ENCODE results near the genes IFNL1, EID2, ZNF546 and ZNF780B.

DNA sequence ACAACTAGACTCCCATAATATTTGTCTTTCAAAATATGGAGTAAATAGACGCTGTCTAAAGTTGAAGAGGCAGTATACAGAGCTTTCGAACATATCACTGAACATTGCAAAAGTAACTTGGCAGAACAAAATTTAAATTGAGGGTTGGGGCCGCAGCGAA lies 720 bp downstream of the FBXO17 start:
- RRBS, 2 experiments, result no CpG with 5 or more reads among the region's 4 CpGs

DNA sequence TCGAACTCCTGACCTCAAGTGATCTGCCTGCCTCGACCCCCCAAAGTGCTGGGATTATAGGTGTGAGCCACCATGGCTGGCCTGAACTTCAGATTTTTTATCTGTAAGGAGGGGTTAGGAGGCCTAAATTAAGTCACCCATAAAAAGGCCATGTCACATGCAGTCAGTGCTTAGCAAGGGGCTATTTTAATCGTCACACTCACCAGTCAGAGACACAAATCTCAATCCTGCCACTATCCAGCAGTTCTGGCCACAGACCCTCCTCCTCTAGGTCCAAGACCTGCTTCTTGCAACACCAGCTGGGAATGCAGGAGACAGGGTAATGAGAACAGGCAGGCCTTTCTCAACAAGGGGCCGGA lies 1.5 kb downstream of the FBXO27 start:
- RRBS, 2 experiments, result no CpG with 5 or more reads among the region's 4 CpGs

GRCh38 chr19:39132085-39132734 lies 6.6 kb downstream of the PAK4 start:
- RRBS, 2 experiments, result 94 to 99% methylated on average over 1 of the region's 26 CpGs

GRCh38 chr19:39169476-39169926 lies 27.3 kb upstream of the NCCRP1 start:
- RRBS, 2 experiments, result 99 to 100% methylated on average over 8 of the region's 28 CpGs

DNA sequence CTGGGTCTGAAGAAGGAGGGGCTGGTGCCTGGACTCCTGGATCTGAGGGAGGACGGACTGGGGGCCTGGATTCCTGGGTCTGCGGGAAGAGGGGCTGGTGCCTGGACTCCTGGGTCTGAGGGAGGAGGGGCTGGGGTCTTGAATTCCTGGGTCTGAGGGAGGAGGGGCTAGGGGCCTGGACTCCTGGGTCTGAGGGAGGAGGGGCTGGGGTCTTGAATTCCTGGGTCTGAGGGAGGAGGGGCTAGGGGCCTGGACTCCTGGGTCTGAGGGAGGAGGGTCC lies 242 bp upstream of the NCCRP1 start:
- RRBS, 2 experiments, result no CpG with 5 or more reads among the region's 2 CpGs

- RRBS, 2 experiments, result no CpG with 5 or more reads among the region's 8 CpGs
Measured at GRCh38 chr19:39296333-39296628, at the start of gene IFNL1. IFNL1 (plus strand) TSS chr19:39296407.

DNA sequence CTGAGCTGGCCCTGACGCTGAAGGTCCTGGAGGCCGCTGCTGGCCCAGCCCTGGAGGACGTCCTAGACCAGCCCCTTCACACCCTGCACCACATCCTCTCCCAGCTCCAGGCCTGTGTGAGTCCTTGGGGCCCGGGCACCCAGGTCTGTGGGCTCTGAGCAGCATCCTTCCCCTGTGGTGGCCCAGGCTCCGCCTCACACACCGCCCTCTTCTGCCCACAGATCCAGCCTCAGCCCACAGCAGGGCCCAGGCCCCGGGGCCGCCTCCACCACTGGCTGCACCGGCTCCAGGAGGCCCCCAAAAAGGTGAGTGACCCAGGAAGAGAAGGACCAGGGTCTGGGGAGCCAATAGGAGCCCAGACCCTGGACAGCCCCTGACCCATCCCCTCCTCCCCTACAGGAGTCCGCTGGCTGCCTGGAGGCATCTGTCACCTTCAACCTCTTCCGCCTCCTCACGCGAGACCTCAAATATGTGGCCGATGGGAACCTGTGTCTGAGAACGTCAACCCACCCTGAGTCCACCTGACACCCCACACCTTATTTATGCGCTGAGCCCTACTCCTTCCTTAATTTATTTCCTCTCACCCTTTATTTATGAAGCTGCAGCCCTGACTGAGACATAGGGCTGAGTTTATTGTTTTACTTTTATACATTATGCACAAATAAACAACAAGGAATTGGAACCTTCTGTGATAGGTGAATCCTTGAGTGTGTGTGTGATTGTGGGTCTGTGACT lies 2.0 kb downstream of the IFNL1 start:
- RRBS, 2 experiments, result no CpG with 5 or more reads among the region's 16 CpGs

- RRBS, 2 experiments, result 90% methylated on average over 4 of the region's 17 CpGs; no CpG with 5 or more reads in 1 of the 2 experiments
Measured at GRCh38 chr19:39335113-39335926, 523 bp downstream of the GMFG start.

- RRBS, 2 experiments, result no CpG with 5 or more reads among the region's 5 CpGs
Measured at GRCh38 chr19:39362293-39362987, 20.2 kb downstream of the SAMD4B start.

GRCh38 chr19:39467534-39467977 lies 13.1 kb upstream of the TIMM50 start:
- RRBS, 2 experiments, result no CpG with 5 or more reads among the region's 4 CpGs

- RRBS, 2 experiments, result under 1 to 1% methylated on average over 36 of the region's 71 CpGs
Measured at GRCh38 chr19:39539779-39540523, at the start of gene EID2. EID2 (minus strand) TSS chr19:39540161.

- RRBS, 2 experiments, result no CpG with 5 or more reads among the region's 8 CpGs
Measured at GRCh38 chr19:39816411-39817301, 17.3 kb downstream of the DYRK1B start.

DNA sequence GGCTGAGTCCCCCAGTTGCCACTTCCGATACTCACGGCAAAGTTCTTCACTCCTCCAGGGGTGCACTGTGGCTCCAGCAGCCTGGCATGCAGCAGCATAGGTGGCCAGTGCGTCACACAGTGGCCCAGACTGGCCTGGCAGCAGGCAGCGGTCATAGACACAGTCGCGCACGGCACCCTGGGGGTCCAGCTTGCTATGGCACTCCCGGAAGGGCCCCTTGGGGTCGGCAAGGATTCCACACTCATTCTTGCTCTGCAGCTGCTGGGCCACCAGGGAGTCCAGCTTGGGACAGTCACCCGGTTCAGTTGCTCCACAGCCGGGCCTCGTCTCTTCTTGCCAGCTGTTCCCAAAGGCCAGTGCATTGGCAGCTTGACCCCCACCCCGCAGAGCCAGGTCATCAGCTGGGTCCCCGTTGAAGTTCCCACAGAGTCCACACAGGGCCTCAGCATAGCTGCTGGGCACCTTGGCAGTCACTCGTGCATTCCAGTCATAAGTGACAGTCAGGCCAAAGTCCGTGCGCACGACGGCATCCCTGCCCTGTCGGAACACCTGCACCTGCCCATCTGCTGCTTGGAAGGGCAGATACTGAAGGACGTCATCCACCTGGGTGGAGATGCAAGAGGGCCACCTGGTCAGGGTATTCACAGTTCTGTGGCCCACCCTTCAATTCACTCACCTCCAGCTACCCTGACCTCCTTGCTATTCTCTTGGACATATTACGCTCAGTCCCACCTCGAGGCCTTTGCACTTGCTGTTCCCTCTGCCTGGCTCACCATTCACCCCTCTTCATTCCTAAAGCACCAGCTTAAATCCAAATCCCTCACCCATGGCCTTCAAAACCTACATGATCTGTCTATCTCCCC lies 57.1 kb upstream of the PSMC4 start:
- RRBS, 2 experiments, result 89 to 92% methylated on average over 3 of the region's 23 CpGs

- RRBS, 2 experiments, result no CpG with 5 or more reads among the region's 3 CpGs
Measured at GRCh38 chr19:39951631-39951961, 19.4 kb upstream of the PSMC4 start.

DNA sequence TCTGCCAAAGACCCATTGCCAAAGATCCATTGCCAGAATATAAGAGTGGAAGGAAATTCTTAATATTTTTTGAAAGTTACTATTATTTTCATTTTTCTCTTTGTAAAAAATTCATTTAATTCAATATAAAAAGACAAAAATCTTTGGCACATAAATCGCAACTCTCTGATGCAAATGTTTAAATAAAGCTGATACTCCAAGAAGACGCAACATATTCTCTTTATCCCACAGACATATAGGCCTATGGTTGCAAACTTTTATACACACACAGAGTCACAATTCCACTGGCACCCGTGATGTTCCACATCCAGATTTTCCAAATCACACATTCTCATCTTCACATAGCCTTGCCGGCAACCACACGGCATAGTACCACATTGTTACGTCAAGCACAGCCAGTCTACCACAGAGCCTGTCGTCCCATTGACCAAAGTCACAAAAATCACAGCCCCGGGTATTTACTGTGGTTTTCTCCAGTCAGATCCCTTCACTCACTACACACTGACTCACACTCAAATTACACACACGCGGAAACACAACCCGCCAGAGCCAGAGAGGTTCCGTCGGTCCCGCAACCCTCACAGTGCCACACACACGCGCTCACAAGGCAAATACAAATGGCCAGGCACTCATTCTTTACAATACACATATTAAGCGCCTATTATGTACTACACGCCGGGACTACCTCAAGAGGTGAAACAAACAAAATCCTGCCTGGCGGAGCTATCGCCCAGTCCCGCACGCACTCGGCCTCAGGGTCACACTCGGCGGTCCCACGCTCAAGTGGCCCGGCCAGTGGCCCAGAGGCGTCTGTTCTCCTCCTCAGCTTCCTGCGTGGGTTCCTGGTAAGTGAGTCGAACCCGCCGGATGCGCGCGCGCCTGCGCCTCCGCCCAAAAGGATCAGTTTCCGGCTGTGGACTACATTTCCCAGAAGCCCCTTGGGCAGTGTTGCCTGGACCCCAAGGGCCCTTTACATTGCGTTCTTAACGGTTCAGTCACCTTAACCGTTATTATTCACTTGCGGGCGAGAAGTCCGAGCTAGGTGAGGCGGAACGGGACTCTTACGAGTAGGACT lies at the start of gene ZNF546:
ZNF546 (plus strand) TSS at position 945 of the 1,075 bp plus-strand sequence.
- RRBS, 2 experiments, result under 1 to 2% methylated on average over 17 to 21 of the region's 49 CpGs

GRCh38 chr19:40055483-40056645 lies at the start of gene ZNF780B:
ZNF780B (minus strand) TSS chr19:40056231.
- RRBS, 2 experiments, result under 1 to 1% methylated on average over 12 of the region's 55 CpGs

DNA sequence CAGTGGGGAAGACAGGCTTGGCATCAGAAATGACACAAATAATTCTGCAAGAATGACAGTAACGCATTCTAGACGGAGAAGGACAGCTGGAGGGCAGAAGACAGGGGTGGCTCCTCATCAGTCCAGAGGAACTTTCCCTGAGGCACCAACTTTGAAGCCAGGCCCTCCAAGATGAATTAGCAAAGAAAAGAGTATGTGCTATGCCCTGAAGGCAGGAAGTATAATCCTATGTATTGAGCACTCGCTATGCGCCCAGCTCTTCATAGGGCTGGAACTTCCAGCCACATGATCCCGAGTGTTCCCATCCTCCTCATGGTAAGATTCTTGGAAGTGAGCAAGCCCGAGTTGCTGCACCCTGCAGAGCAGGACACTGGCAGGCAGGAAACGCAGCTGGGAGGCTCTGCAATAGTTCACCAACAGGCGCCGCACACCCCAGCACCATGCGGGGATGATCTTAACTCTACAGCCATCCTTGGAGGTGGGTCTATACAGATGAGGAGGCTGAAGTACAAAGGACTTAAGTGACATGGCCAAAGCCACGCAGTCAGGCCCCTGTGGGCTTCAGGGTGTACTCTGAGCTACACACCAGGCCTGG lies 25.3 kb downstream of the C19orf47 start:
- RRBS, 2 experiments, result no CpG with 5 or more reads among the region's 11 CpGs

GRCh38 chr19:40442958-40443655 lies 1.0 kb downstream of the SERTAD3 start:
- RRBS, 2 experiments, result no CpG with 5 or more reads among the region's 43 CpGs

DNA sequence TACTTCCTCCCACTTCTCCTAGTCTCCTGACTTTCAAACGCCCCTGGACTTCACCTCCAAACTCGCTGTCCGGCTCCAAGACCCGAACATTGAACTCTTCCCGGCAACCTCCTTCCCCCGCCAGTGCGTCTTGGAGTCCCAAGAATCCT lies 605 bp downstream of the SERTAD3 start:
- RRBS, 2 experiments, result no CpG with 5 or more reads among the region's 7 CpGs

DNA sequence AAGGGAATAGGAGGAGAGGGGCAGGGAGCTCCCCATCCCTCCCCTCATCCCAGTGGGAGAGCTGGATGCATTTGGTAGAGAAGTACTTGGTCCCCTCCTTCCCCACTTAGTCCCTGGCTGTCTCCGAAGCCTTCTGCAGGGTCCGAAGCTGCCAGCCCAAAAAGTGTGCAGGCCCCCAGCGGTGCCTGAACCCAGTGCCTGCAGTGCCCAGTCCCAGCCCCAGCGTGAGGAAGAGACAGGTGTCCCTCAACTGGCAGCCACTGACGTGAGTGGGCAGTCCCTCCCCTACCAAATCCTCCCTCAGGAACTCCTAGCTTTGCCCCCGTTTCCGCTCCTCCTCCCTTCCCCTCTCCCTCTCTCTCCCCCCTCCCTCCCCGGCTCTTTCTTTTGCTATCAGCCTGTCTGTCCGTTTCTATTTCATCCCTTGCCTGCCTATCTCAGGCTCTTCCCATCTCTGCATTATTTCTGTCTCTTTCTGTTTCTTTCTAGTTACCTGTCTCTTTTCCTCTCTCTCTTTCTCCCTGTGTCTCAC lies 1.8 kb upstream of the LTBP4 start:
- RRBS, 2 experiments, result no CpG with 5 or more reads among the region's 9 CpGs